Vein endothelial cell (primary cell): Measurements from ENCODE around the gene BAK1.

DNA sequence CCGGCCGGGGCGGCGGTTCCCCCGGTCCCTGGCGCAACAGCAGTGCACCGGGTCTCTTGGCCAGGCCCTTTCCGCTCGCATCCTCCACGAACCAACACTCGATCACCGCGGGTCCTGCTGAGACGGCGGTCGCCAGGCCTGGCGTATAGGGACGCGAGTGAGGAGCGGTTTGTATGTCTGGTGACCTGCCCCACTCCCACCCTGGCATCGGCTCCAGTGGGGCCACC lies 238 bp downstream of the TAPBP start:
- CAGE, long polyA plus RNA: no peak

DNA sequence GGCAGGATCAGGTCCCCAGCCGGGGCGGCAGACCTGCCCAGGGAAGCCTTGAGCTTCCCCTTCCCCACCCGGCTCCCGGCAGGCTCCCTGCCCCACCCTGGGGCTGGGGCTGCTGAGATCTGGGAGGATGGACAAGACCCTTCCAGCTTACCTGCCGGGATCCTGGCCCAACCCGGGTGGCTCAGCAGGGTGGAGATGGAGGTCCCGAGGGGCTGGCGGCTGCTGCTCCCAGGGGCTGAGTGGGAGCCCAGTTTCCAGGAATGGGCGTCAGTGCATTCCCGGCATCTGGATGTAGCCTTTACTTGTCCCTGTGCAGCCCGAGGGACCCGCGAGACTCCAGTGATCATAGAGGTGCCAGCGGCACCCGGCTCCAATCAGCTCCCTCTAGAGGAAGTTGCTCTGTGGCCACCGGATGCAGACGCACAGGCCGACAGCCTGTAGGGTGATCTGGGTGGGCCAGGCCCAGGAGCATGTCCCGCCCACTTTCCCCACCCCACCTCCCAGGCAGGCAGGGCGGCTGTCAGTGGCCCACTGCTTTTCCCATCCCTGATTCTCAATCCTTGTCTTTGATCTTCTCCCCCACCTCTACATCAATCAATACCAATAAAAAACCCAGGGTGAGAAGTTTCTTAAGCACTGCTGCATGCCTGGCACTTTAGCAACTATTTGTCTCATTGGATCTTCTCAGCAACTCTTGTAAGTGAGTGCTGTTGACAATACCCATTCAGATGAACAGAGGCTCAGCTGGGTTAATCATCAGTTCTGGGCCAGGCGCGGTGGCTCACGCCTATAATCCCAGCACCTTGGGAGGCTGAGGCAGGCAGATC lies at the start of gene BAK1:
BAK1 (minus strand) TSS at position 403 of the 827 bp plus-strand sequence.
- CAGE, long polyA plus RNA: start-site peak on the minus strand centred at position 340 of the sequence, 74 bp wide, 205 and 95 reads in 2 replicates

DNA sequence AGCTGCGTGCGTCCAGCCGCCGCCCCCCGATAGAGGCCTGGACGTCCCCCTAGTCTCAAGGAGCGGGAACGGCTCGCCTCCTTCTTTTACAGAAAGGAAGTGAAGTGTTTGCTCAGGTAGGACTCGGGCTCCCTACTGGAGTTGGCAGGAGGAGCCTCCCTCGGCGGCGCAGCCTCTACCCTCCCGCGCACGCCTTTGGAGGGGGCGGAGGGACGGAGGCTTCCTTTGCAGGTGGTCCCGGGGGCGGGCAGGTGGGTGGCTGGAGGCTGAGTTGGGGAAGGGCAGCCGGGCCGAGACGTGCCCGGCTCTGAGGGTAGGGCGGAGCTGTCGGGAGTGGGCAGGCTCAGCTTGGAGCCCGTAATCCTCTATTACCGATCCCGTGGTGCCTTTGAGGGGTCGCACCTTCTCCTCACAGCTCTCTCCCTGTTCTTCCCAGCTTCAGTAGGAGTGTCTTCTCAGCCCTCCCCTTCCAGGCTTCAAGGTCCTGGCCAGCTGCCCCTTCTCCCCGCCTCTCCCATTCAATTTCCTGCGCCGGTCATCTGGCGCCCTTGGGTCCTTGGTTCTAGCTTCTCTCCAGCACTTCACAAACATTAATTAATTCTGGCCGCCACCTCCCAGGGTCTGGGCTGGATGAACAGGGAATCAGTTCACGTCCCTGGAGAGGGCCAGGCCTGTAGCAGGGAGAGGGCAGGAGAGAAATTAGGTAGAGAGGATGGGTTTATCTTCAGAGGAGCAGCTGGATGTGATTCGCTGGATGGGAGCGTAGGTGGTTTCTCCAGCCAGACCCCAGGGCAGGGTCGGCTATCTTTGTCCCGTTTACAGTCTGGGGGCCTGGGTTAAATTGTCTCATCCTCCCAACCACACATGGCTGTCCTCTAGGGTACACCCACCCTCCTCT lies 880 bp downstream of the ITPR3 start:
- CAGE, long polyA plus RNA: no peak

- CAGE, long polyA plus RNA: no peak
These were observed 26.4 kb downstream of the UQCC2 start for GRCh38 chr6:33685104-33685526.

GRCh38 chr6:33686778-33687642 lies 24.5 kb downstream of the UQCC2 start:
- CAGE, long polyA plus RNA: no peak

GRCh38 chr6:33693158-33694035 lies 18.1 kb downstream of the UQCC2 start:
- CAGE, long polyA plus RNA: no peak

DNA sequence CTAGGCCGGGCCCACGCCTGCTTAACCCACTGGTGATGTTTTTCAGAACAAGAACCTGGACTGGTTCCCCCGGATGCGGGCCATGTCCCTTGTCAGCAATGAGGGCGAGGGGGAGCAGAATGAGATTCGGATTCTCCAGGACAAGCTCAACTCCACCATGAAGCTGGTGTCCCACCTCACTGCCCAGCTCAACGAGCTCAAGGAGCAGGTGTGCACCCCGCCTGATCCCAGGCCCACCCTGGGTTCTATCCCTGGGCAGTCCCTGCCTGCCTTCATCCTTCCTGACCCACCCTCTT lies 16.7 kb downstream of the UQCC2 start:
- CAGE, long polyA plus RNA: no peak

DNA sequence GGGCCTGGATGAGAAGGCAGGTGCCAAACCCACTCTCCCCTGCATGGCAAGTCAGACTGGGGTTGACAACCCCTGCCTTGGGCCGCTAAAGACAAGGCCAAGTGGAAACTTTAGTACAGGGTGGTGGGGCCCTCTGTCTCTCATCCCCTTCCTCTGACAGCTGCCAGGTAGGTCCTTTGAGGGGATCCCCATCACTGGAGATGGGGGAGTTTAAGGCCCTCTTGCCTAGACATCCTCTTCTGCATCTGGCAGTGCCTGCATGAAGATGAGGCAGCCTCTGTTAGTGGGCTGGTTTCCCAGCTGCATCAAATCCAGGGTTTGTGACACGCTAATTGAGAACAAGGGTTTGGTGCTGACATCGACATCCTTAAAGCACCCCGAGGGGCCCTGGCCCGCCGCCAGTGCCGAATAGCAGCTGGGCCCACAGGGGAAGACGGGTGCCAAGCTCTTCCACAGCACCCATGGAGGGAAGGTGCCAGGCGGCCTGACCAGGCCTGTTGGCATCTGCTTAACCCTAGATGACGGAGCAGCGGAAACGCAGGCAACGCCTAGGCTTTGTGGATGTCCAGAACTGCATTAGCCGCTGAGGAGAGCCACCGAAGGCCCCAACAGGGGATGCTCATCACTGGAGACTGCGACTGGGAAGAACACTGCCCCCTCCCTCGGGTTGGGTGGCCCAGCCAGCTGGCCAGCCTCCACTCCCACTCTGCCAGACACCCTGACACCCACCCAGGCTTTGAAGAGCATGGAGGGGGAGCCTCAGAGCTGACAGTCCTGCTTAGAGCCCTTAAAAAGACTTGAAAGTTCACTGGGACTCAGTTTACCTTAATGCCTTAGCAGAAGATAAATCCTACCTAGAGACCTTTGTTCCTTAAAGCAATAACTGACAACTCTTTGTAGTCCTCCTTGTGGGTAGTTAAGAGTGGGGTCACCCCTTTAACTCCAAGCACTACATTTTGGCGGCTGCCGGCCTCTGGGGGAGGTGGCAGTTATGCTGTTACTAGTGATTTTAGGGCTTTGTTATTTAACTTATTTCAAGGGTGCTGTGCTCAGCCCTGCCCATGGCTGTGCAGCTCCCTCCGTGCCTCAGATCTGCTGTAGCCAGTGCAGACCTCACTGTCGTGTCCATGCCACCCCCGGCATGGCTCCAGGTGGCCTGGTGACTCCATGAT lies 15.9 kb downstream of the UQCC2 start:
- CAGE, long polyA plus RNA: no peak

DNA sequence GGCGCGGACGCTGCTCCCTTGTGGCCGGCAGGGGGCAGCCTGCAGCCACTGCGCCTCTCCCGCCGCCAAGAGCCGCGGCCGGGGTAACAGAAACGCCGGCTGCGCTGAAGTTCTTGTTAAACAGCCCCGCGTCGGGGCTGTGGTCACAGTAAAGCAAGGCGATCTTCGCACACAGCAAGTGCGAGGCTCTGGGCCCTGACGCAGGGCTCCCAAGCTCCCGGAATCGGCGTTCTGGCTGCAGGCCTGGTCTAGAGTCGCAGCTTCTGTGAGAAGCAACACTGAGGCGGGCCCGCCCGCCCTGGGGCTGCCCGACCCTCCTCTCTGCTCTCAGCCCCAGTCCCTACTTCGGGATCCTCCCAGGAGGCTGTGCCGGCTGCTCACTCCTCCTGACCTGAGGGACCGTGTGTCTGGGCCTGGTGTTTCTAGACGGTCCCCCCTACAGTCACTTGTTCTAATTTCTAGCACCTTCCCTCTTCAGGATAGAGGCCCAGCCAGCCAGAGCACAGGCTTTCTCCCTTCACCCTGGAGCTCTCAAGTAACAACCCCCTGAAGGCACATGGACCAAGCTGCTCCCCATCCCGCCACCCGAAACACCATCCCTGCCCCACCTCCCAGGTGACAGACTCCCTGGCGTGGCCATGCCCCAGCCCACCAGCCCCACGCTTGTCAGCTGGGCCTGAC lies 17.1 kb downstream of the LEMD2 start:
- CAGE, long polyA plus RNA: no peak

DNA sequence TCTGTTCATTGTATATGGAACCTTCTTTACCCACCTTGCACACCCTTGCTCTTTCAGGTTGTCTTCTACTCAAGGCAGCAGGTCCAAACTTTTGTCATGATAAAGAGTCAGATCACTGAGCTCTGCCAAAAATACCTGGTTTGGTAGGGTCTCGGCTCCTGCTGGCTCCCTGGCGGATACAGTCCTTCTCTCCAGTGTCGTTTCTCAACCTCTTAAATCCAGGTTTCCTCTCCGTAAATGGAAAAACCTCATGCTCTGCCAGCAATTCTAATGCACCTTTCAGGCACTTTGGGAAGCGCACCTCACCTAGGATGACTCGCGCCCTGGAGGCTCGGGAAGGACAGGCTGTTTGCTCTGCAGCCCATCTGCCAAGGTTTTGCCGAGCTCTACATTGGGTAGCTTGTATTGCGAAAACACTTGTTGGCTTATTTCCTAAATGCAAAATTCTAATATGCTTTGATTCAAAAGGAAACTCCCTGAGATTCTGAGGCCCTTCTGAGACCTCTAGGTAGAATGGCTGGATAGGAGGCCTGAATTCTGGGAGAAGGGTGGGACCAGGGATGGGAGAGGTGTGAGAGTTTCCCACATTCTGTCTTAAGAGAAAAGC lies 102.6 kb upstream of the MLN start:
- CAGE, long polyA plus RNA: no peak

- CAGE, long polyA plus RNA: no peak
These were observed 146.0 kb downstream of the GRM4 start for GRCh38 chr6:33999936-34000253.

GRCh38 chr6:34022419-34023037 lies 123.4 kb downstream of the GRM4 start:
- CAGE, long polyA plus RNA: no peak

GRCh38 chr6:34237829-34238437 lies 1.3 kb downstream of the HMGA1 start:
- CAGE, long polyA plus RNA: no peak

- CAGE, long polyA plus RNA: no peak
These were observed 52.7 kb upstream of the SMIM29 start for GRCh38 chr6:34301307-34302171.

DNA sequence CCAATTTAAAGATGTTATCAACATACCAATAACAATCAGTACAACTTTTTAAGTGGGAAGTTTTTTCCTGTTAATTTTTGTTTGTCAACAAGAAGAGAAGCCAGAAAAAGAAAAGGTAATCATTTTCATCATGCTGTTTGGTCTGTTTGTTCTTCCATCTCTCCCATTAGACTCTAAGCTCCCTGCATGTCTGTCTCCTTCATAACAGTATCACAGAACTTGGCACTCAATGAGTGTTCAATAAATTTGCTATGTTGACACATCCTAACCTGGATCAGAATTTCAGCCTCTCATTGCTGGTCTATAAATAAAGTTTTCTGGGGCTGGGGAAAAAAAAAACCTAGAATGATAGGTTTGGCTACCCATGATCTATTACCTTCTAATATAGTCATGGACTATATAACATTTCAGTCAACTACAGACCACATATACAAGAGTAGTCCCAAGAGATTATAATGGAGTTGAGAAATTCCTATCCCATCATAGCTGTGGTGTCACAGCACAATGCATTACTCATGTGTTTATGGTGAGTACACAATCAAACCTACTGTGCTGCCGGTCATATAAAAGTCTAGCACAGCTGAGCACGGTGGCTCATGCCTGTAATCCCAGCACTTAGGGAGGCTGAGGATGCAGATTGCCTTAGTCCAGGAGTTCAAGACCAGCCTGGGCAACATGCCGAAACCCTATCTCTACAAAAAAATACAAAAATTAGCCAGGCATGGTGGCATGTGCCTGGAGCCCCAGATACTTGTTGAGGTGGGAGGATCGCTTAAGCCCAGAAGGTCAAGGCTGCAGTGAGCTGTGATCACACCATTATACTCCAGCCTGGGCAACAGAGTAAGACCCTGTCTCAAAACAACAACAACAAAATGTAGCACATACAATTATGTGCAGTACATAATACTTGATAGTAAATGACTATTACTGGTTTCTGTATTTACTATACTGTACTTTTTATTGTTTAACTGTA lies 5.9 kb downstream of the NUDT3 start:
- CAGE, long polyA plus RNA: no peak

GRCh38 chr6:34391471-34392519 lies 674 bp downstream of the NUDT3 start:
- CAGE, long polyA plus RNA: start-site peak on the minus strand at chr6:34392268-34392443, 212 and 108 reads in 2 replicates

GRCh38 chr6:34642337-34642714 lies 54.2 kb downstream of the ILRUN start:
- CAGE, long polyA plus RNA: no peak

DNA sequence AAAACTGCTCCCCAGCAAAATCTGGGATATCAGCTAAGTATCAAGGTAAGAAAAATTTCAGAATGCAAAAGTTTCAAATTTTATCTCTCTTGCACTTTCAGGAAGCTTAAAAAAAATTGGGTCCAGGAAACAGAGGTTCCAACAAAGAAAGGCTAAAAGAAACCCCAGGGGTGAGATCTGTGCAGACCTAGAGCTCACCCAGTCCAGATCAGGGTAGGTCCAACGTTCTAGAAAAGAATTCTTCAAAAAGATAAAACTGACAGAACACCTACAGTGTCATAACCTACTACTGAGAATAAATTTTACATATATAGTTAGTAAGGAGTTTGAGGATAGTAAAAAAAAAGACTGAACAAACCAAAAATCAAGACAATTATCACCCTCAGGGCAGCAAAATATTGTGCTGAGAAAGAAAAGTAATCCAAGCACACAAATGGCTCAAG lies 23.4 kb downstream of the ILRUN start:
- CAGE, long polyA plus RNA: no peak

GRCh38 chr6:34762700-34763224 lies 5.5 kb downstream of the SNRPC start:
- CAGE, long polyA plus RNA: no peak

DNA sequence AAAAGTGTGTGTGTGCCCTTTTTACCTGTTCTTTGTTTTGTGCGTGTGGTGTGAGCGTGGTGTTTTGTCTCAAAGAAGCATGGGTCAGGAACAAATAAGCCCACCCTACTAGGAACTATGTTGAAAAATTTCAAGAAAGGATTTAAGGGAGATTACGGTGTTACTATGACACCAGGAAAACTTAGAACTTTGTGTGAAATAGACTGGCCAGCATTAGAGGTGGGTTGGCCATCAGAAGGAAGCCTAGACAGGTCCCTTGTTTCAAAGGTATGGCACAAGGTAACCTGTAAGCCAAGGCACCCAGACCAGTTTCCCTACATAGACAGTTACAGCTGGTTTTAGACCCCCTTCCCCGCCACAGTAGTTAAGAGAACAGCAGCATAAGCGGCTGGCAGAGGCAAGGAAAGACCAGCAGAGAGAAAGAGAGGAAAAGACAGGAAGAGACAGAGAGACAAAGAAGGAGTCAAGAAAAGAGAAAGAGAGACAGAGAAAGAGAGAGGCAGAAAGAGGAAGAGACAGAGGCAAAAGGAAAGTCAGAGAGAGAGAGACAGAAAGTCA lies 110.4 kb downstream of the ANKS1A start:
- CAGE, long polyA plus RNA: no peak